ENCODE measurements around a stretch of chr12.

- PRO-cap, result no peak
Measured at GRCh38 chr12:104722414-104722903, 235.6 kb downstream of the SLC41A2 start.

- PRO-cap, result no peak
Measured at GRCh38 chr12:105351321-105352157, 21.0 kb downstream of the C12orf75 start.

GRCh38 chr12:105587204-105587434 lies 256.6 kb downstream of the C12orf75 start:
- PRO-cap, result no peak

DNA sequence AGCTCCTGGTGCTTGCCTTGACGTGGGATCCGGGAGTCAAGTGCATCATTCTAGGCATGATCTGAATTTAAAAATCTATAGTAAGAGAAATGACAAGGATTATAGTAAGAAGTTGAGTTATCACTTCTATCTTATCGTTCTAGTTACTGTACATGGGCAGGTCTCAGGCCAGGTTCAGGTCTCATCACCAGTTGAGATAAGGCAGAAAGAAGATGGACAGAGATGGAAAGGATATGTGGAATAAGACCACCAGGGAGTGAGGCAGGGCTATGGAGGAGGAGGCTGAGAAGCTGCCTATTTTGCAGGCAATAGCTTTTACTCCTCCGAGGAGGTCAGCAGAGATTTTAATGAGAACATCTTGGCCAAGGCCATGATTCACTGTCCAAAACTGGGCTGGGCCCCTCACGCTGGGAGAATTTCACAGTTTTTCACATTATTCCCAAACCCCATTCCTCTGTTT lies 283.6 kb downstream of the NUAK1 start:
- PRO-cap, result no peak

GRCh38 chr12:106139022-106139909 lies 512 bp upstream of the NUAK1 start:
- PRO-cap, result bidirectional peak, plus-strand start at chr12:106139303, minus-strand start at chr12:106138933; bidirectional peak, plus-strand start at chr12:106139611, minus-strand start at chr12:106139505

GRCh38 chr12:106237882-106238236 lies 10.0 kb downstream of the CKAP4 start:
- PRO-cap, result no peak

- PRO-cap, result bidirectional peak, plus-strand start at chr12:106249211, minus-strand start at chr12:106248960
Measured at GRCh38 chr12:106248831-106249146, 969 bp upstream of the CKAP4 start.

DNA sequence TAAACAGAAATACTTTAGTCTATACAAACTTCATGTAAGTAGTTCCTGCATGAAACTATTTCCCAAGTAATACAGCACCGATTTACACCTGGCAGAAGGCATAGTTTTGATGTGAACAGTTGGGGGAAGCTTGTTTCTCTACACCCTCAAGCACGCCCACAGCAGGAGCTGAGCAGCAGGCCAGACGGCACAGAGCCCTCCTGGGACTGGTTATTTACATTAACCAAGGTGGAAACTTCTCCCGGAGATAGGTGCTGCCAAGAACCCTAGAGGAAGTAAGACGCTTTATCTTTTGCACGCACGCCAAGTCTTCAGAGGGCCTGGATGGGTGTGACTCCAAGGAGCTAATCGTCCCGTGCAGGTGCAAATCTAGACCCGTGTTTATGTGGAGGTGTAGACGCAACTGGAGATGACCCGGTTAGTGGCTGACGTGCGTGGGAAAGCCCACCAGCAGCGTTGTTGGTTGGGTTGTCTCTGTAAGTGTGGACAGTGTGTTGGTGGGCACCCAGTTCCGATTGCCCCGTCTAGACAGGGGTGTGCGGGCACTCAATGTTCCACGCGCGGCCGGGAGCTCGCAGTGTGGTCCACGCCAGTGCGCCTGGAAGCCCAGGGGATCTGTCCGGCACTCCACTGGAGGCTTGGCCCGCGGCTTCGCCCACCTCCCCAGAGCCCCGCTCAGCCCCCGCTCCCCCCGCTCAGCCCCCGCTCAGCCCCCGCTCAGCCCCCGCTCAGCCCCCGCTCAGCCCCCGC lies 725 bp upstream of the TCP11L2 start:
- PRO-cap, result bidirectional peak, plus-strand start at position 314 of the sequence, minus-strand start at position 212 of the sequence; bidirectional peak, plus-strand start at position 426 of the sequence, minus-strand start at position 383 of the sequence

DNA sequence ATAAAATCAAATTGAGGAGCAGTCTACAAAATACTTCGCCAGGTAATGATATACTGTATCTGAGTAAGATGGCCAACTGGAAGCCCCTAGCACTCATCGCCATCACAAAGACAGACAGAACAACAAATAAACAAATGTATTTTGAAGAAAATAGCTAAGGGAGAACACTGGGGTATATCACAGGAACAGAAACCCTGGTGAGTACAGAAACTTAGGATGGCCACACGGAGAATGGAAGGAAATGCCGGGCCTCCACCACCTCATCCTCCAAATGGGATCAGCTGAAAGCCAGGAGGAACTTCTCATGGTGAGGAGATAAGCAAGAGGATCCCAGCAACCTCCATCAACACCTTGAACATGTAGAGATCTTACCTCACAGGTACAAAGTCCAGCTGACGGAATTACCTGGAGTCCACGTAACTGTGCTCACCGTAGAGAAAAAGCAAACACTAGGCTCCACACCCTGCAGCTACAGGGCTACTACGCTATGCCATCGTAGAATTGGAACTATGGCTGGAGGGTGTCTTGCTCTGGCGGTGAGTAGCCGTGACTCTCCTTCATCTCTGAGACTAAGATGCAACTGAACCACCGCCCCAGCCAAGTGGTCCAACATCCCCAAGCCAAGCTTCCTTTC lies 50.7 kb downstream of the CRY1 start:
- PRO-cap, result no peak

- PRO-cap, result no peak
Measured at GRCh38 chr12:107101701-107102079, 8.3 kb upstream of the CRY1 start.

DNA sequence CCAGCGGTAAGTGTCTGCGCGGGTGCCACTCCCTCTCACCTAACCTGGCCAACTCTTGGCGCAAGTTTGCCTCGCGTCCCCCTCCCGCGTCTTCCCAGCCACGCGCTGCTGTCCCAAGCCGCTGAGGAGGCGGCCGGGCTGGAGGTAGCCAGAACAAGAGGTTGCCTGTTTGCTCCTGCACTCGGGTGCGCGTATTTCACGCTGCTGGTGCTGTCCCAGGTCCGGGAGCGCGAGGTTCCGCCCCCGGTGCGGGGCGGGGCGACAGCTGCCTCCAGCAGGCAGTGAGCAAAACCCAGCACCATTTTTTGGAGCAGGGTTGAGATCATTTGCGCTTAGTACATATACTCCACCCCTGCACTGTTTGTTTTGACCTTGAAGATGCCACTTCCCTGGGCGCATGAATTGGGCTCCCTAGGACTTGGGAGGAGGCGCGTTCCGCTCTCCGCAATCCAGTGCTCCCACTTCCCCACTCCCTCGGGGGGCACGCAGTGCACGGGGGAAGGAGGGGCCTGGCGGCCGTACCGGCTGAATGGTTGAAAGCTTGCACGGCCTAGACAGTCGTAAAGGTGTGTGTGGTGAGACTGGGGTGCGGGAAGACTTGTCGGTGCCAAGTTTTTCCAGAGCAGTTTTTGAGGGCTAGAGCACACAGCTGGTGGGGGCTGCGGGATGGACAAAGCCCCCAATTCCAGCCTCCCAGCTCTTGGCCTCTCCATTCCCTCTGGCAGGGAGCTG lies 2.0 kb downstream of the ABTB3 start:
- PRO-cap, result bidirectional peak, plus-strand start at position 302 of the sequence, minus-strand start at position 187 of the sequence

DNA sequence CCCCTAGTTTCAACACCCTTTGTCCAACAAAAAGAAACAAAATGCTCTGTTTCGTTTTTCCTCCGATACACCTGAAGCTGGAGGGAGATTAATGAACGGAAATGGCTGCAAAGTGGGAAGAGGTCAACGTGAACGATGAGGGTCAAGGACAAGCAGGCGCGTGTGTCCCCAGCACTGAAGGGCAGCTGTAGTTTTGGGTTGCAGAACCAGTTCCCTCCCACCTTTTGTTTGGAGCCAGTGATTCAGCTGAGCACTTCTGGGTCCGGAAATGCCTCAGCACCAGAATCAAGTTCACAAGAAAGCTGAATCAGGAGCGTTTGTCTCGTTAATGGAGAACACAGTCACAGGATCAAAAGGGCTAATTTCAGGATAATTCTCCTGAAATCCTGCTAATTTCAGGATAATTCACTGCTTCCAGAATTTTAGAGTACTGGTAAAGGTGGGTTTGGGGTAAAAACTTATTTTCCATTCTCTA lies 51.0 kb upstream of the PWP1 start:
- PRO-cap, result no peak

- PRO-cap, result no peak
Measured at GRCh38 chr12:108041784-108042131, 87.3 kb upstream of the WSCD2 start.

- PRO-cap, result no peak
Measured at GRCh38 chr12:108313223-108314020, 25.7 kb downstream of the CMKLR1 start.

- PRO-cap, result no peak
Measured at GRCh38 chr12:108515936-108516101, 742 bp downstream of the FICD start.

- PRO-cap, result no peak
Measured at GRCh38 chr12:108520183-108521518, 5.6 kb downstream of the FICD start.

DNA sequence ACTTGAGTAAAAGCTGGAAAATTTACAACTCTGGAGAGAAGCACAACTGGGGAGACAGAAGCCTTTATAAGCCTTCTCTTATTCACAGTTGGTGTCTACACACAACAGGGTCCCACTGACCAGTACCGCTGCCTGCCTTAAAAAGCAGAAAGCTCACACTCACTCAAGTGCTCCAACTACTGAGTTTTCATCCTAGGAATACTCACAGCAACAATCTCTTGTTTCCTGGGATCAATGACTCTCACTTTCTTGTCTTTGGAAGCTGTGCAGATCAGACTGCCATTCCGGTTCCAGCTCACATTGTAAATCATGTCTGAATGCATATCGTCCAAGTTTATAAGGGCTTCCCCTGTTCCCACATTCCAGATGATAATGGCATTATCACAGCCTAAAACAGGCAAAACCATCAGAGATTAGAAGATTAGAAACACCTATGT lies 24.9 kb upstream of the SELPLG start:
- PRO-cap, result no peak

DNA sequence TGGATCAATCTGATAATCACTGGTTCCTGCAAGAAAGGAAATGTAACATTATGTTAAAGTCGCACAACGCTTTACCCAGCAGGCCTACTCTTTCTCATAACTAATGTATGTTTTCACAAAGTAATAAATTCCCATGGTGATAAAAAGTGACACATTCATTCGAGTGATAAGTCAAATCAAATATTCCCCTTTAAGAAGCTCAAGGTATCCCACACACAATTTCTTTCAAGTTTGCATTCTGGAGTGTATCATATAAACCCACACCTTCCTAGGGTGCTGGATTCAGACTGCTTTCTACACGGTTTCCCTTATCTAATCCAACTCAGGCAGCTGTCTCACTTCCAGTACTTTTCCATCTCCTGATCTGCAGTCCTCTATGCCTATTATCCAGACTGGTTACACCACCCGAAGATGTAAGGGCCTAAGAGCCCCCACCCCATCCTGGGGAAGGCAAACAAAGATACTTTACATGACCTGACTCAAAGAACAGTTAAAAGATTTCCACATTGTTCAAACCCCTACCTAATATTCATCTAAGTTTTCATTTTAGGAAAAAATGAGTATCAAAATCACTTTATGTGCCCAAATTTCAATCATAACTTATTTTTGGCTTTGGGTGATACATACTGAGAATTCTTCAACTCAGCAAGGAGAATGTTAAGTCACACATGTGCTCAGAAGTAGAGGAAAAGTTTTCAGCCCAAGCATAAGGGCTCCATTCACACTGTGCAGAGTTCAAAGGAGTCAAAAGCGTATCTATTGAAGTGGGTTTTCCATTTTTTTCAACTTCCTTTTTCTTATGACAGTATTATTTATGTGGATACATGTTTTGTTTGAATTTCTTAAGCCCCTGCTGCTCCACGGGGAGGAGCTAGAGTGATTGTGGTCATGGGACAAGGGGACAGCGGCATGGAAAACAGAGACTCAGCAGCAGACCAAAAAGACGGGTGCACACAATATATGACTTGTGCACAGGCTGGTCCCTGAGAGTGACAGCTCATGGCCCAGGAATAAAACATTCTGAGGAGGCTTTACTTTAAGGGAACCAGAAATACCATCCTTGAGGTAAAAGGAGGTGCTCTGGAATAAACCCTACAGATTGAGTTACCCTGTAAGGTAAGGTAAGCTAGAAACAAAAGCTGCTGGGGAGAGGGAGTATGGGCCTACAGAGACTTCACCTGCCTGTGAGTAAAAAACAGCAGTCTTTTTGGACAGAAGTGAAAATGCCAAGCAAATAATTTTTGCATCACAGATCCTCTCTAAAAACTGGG lies 41.7 kb downstream of the CORO1C start:
- PRO-cap, result no peak

DNA sequence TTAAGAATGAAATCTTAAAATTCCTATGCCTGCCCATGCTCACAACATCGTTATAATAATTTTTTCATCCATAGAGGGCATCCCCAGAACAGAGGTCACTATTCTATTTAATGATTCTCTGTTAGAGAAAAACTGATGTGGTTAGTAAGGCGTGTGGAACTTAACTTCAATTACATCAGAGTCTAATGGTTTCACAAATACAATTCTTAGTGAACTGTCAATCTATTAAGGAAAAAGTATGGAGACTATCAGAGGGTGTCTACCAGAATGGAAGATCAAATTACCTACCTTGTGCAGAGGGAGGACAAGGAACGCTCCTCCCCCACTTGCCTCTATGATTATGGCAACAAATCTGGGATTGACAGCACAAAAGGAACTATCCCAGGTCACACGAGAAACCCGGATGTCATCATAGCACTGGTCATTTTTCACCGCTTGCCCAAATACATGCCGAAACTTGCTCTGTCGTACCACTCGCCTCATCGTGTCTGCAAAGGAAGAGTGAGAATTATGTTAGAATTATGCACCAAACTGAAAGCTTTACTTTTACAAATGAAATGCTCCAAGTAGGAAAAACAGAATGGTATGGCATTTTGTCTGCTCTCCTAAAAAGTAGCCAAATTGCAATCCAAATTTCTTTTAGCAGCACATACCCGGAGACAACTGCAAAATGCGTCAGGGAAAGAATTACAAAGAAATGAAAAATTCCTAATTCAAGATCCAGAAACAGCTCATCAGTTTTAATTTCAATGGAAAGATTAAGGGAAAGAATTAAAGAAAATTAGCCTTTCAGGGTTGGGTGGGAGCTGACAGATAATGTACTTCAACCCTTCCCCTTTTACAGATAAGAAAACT lies 30.3 kb downstream of the CORO1C start:
- PRO-cap, result no peak

DNA sequence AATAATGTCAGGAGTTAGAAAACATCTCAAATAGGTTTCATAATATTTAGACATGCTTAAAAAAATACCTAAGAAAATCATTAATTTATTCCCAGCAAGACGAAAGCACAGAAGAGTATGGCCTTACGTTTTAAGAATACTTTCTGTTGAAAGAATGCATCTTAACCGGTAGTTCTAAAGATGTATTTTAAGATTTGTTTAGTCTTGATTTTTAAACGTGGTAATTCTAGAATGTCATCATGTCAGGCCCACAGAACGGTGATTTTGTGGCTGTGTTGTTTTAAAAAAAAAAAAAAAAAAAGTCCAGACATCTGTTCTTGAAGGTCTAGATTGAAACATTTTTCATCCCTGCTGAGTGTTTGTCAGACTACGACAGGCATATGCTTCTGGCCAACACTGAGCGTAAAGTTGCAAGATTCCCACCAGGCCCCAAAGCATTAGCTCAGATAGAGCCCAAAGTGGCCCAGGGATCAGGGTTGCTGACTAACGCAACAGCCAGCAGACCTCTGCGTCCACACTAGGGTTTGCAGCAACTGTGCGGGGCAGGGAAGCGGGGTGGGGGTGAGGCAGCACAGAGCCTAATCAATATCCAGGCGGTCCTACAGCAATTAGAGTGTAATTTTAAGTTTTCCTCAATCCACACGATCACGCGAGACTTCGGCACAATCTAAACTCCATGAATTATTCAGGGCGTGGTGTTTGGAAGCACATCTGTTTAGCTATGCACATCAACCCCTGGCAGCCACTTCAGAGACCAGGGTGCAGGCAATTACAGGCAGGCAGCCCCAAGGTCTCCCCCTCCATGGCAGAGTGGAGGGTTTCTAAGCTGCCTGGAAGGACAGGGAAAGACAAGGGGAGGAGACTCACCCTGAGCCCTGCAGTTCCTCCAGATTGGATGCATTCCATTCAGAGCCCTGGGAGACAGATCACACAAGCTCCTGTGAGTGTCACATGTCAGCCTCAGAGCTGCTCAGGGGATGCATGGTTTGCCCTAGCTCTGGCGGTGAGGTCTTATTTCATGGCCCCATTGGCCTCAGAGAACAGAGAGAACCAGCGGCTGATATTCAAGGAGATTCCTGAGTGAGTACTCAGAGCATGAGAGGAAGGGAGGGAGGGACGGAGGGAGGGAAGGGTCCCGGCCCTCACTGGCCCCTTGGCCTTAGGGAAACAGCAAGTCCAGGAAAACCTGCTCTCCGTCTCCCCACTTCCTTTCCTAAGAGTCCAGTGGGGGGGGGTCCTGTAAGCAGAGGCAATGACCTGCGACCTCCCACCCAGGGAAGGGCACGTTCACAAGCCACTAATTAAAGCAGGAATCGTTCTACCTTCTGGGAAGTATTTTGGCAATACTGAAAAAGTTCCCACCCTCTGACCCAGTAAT lies 55.4 kb downstream of the SSH1 start:
- PRO-cap, result bidirectional peak, plus-strand start at position 511 of the sequence, minus-strand start at position 508 of the sequence

Measured in rectum (tissue), 1 donor.